Breast (tissue), 4 donors: ENCODE results near the genes FBXO15, TIMM21, CNDP2 and CNDP1.

GRCh38 chr18:74147129-74148190, at the start of gene FBXO15:
Gene FBXO15, minus strand, starts transcription at chr18:74147834.
- PRO-cap, 3 experiments = peak in 3 of 3 experiments; most common plus-strand start chr18:74147881 (in 1); most common minus-strand start chr18:74147736 (in 3)
- RRBS = 3% methylated on average over 15 of the region's 78 CpGs

- PRO-cap, 3 experiments = peak in 3 of 3 experiments; most common plus-strand start chr18:74148527 (in 2); most common minus-strand start chr18:74148355 (in 1)
- RRBS = no CpG with 5 or more reads among the region's 52 CpGs
Observed at GRCh38 chr18:74148240-74149358, at the start of gene TIMM21. Gene TIMM21, plus strand, starts transcription at chr18:74148523.

GRCh38 chr18:74172662-74173256, 24.4 kb downstream of the TIMM21 start:
- PRO-cap, 3 experiments = no peak in any of the 3 experiments
- RRBS = 82% methylated on average over 3 of the region's 20 CpGs

DNA sequence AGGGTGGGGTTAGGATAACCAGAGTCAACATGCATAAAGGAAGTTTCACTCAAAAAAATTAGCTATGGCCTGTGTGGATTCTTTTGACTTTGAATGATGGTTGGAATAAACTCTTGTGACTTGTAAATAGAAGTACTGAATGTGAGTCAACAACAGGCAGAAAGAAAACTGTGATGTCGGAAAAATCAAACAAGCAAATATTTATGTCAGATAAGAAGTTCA, 68.3 kb downstream of the TIMM21 start:
- PRO-cap, 3 experiments = no peak in any of the 3 experiments
- RRBS = no CpG with 5 or more reads among the region's 1 CpG

GRCh38 chr18:74228729-74229374, 62.9 kb downstream of the CYB5A start:
- PRO-cap, 3 experiments = no peak in any of the 3 experiments
- RRBS = no CpG with 5 or more reads among the region's 12 CpGs

DNA sequence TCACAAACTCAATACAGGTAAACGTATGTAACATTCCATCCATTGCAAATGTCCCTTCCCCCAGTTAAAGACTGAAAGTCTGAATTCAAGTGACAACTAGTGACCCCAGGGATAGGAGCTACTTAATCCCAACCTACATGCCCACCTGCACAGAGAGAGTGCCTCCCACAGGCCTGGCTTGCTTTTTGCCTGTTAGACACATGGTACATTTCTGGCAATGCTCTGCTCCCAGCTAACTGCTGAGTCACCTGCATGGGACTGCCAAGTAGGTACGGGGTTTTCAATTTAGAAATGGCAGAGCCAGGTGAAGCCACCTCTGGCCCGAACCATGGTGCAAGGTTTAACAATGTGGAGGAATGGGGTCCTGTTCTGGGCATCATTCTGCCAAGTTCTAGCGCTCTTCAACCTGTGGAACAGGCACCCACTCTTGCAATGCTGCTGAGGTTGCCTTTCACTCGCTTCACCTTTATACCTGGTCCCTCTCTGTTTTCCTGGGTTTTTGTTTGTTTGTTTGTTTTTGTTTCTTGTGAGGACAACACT, 60.4 kb downstream of the CYB5A start:
- PRO-cap, 3 experiments = no peak in any of the 3 experiments
- RRBS = no CpG with 5 or more reads among the region's 5 CpGs

- PRO-cap, 3 experiments = no peak in any of the 3 experiments
- RRBS = no CpG with 5 or more reads among the region's 17 CpGs
Observed at GRCh38 chr18:74269048-74270300, 22.3 kb downstream of the CYB5A start.

GRCh38 chr18:74285532-74286309, 6.0 kb downstream of the CYB5A start:
- PRO-cap, 3 experiments = no peak in any of the 3 experiments
- RRBS = no CpG with 5 or more reads among the region's 5 CpGs

DNA sequence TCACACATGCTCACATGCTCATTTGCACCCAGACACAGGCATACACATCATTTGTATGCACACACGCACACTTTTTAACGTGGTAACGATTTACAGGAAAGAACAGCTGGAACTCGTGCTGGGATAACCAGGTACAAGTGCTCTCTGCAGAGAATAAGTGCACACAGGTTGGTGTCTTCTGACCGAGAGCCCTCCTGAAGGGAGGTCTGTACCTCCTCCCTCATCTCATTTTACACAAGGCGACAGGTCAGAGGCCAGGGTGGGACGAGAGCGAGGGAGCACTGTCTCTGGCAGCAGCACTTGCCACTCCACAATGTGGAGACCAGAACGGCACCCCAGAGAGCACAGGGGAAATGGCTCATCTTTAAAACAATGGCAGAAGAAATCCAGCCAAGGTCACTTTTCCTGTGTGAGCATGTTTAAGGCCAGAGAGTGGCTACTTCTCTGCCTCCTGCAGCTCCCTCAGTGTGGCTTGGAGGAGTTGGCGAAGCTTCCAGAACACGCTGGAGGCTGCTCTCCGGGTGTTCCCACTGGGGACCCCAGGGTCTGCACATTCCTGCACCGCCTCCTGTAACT, 21.0 kb downstream of the DIPK1C start:
- PRO-cap, 3 experiments = no peak in any of the 3 experiments
- RRBS = no CpG with 5 or more reads among the region's 13 CpGs

DNA sequence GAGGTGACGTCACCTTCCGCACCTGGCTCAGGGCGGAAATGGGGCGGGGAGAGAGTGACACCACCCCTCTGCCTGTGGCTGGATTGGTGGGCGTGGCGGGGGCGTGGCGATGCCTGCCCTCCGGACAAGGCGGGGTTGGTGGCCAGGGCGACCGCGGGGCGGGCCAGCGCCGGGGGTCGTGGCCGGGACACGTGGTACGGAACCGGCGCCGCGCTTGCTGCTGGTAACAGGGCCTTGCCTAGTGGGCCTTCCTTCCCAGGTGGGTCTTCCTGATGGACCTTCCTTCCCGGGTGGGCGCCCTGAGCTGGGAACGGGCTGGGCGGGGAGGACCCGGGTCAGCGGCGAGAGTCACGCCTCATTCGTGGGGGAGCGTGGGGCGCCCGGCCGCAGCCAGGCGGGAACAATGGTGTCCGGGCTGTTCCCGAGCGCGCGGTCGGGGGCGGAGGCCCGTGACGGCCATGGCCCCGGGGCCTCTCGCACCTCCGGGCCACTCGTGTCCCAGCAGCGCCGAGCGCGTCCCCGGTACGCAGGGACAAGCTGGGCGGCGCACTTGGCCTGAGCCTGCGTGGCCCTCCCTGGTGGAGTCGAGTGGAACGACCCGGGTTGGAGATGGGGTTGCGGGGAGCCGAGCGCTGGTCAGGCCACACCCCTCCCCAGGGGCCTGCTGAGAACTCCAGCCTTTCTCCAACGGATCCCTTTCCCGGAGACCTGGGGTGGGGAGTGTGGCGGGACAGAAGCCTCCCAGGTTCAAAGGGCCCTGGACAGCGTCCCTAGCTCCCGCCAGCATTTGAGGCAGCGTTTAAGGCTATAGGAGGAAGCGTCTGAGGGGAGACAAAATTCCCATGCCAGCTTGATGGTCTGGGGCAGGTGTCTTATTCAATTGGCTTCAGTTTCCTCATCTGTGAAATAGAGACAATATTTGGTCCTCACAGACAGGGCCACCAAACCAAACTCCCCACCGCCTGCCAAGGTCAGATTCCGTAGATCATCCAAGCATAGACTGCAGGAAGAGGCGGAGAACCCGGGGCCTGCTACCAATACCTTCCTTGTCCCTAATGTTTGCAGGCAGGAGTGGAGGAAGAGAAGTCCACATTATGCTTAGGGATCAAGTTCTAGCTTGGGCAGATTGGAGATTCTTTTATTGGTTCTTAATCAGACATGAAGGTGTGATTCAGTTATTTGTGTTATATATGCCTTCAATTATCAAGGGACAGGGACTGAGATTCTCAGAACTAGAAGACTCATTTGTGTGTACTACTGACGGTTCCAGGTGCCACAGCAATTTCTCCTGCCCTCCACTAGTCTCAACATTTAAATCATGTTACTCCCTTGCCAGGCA, at the start of gene CNDP2:
Gene CNDP2 (plus strand): TSS at position 191 of the 1,339 bp plus-strand sequence.
- PRO-cap, 3 experiments = peak in 3 of 3 experiments; most common plus-strand start position 195 of the sequence (in 1); most common minus-strand start position 590 of the sequence (in 1)
- RRBS = 2% methylated on average over 52 of the region's 78 CpGs

DNA sequence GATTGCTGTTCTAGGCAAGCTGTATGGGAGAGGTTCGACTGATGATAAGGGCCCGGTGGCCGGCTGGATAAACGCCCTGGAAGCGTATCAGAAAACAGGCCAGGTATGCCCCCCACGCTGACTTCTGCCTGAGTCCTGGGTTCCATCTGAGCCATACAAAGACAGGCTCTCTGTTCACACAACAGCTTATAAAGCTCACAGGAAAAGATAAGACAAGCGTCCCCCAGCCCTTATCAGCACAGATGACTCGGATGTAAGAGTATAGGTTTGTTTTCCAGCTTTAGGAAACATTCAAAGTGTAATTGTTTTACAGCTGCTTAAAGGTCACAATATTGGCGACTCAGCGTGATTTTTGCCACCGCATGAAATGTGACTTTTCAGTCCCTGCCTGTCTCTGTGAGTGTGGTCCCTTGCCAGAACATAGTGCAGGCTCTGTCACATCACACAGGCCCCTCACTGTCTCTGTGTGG, 12.7 kb downstream of the CNDP2 start:
- PRO-cap, 3 experiments = no peak in any of the 3 experiments
- RRBS = no CpG with 5 or more reads among the region's 11 CpGs

DNA sequence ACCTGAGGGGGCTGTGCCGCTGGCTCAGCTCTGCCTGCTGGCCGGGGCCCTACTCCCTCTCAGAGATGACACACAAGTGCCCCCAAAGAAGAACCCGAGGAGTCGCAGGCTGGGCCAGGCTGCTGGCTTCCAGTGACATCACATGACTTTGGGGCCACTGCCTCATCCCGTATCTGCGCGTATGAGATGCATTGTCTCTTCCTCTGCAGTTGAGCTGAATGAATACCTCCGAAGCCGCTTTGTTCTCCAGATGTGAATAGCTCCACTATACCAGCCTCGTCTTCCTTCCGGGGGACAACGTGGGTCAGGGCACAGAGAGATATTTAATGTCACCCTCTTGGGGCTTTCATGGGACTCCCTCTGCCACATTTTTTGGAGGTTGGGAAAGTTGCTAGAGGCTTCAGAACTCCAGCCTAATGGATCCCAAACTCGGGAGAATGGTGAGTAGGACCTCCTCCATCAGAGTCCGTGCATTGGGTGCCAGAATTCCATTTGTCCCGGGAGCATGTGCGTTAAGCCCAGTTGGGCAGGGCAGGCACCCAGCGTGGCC, at the start of gene CNDP1:
Gene CNDP1 (plus strand): TSS at position 249 of the 550 bp plus-strand sequence.
- PRO-cap, 3 experiments = no peak in any of the 3 experiments
- RRBS = no CpG with 5 or more reads among the region's 17 CpGs

DNA sequence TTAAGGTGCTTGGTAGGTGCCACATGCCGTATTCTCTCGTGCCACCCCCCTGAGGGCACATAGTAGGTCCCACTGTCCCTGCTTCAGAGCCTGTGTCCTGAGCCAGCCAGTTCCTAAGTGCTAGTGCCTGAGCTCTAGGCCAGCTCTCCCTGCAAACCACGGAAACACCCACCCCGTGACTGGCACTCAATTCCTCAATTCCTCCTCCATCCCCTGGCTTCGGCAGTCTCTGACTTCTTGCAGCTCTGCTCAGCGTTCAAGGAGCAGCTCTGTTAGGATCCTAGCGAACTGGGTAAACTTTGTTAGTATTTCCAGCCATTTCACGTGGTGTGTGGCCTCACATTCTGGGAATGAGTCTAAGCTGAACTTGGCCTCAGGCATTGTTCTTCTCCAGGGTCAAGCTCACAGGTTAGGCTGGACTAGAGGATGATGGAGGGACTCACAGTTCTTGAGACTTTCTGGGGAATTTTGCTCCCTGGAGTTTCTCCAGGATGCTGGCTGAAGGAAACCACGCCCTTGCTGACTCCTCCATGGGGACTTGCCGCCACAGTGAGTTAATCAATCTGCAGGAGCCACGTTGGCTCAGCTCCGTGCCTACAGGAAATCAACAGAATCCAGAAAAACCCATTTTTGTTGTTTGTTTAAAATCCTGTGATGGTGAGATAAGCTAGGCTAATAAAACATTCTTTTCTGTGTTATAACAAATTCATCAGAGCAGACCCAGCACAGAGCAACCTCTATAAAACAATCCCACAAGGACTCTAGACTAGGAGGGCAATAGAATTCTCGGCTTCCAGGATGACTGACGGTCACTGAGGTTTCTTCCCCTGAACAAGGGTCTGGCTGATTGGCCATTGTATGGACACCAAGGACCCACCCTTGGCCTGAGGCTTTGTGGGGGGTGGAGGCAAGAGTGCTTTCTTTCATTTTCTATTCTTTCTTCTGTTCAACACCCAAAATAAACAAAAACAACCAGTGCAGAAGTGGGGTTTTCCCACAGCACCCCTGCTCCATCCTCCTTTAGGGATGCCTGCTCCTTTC, 12.5 kb downstream of the CNDP1 start:
- PRO-cap, 3 experiments = no peak in any of the 3 experiments
- RRBS = no CpG with 5 or more reads among the region's 14 CpGs

DNA sequence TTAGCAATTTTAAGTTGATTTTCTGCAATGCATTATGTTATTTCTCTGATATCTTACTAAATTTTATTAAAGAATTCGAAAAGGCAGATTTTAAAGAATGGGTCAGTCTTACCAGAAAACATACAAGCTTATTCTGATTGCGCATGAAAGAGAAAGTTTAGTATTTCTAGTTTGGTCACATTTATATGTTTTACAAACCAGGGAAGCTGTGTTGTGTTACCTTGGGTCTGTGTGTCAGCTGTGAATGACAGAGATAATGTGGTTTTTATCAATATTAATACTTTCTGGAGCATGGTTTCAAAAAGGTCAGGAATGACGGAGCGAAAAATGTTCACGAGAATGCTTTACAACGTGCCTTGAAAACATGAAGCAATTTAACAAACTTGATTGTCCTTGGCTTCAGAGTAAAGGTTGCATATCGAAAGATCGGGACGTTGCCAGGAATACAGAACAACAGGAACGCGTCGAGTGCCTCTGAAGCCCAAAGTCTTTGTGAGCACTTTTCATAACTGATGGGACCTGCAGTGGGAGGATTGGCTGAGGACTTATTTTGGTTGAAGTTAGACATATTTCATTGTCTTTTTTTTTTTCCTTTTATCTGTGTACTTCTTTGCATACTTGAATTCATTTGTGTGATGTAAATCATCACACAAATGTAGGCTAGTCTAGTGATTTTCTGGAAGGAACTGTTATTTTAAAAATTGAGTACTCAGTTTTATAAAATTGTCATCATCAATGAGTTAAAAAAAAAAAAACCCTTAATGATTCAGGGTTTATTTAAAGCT, 206.1 kb downstream of the ZNF407 start:
- PRO-cap, 3 experiments = no peak in any of the 3 experiments
- RRBS = no CpG with 5 or more reads among the region's 12 CpGs

DNA sequence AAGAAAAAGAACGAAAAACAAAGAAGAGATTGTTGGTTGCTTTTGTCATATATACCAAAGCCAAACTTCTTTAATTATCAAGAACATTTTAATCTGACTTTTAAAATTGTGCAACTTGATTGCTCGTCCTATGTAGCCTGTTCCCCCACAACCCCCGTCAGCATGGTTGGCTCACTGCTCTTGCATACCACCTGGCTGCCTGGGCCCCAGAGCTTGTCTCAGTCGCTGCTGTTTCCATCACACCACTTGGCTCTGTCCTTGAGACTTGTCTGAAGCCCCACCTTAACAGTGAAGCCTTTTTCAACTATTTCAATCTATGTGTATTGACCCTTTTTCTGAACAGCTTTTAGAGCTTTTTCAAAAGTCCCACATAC, 270.8 kb downstream of the ZNF407 start:
- PRO-cap, 3 experiments = no peak in any of the 3 experiments
- RRBS = no CpG with 5 or more reads among the region's 4 CpGs

DNA sequence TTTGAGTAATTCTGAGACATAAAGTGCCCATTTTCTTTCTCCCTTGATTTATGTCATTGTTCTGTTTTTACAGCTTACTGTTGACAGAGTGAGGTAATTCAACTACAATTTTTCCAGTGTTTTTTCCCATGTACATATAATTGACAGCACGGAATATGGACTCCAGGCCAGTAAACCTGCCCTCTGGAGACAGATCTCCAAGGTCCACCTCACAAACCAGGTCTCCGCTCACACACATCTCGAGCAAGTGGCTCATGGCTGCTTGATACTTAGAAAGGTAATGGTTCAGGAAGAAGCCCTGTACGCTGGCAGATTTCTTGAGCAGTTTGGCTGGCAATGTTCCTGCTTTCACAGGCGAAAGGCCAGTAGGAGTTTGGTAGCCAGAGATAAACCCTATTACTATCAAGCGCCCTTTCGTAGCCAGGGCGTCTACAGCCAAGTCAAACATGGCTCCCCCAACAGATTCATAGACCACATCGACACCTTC, 7.5 kb downstream of the PTGR3 start:
- PRO-cap, 3 experiments = no peak in any of the 3 experiments
- RRBS = no CpG with 5 or more reads among the region's 9 CpGs

DNA sequence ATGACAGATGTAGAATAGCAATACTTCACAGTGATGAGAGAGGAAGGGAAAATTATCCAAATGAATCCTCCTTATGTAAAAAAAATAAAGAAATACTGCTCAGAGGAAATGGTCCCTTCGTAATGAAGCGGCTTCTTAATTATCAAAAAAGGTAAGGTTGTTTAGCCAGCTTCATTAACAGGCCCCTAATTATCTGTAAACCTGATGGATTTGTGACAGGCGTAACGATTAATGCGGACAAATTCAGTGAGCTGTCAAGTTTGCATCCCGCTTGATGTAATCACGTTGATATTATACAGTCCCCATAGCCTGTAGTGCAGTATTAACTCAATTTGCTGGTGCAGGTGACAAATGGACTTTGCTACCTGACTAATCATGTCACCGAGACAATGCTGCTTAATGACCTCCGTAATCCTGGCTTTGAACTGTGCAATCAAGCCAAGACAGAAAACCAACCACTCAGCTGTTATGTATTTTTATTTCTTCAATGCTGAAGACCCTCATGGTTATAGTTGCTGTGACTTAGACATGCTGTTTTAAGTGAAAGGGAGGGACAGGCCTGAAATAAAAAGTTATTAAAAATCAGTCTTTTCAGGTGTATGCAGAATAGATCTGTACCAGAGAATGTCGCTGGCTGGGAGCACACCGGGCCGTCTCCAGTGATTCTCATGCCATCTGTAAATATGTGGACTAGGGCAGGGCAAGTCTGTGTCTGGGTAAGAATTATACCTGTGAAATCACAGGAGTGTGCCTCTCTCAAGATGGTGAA, 4.2 kb downstream of the TSHZ1 start:
- PRO-cap, 3 experiments = no peak in any of the 3 experiments
- RRBS = no CpG with 5 or more reads among the region's 12 CpGs

DNA sequence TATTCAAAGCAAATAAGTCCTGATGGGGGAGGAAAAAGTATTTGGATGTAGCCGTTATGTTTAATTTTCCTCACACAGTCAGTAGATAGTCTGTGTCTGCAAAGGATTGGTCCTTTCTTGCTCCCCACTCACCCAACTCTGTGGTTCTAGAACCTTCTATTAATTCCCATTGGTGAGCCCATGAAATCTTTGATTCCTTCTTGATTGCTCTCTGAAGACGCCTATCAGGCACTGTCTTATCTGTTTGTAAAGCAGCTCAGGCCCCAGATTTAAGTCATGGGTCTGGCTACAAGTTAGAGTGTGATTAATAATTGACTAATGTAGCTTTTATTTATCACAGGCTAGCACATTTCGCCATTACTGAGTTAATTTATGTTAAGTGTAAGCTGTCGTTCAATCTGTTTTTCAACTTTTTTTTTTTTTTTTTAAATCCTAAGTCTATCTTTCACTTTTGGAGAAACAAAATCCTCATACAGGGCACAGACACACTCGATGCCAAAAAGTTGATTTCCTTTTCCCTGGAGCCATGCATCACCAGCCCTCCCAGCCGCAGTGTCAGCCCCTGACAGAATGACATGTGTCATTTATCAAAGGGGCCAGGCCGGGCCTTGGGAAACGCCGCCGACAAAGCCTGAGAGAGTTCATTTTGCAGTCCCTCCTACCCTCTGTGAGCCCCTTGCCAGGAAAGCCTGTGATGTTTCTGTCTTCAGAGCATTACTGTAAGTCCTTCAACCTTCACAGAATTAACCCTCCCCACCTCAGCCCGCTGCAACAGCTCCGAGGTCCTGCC, 15.8 kb downstream of the TSHZ1 start:
- PRO-cap, 3 experiments = no peak in any of the 3 experiments
- RRBS = no CpG with 5 or more reads among the region's 12 CpGs

DNA sequence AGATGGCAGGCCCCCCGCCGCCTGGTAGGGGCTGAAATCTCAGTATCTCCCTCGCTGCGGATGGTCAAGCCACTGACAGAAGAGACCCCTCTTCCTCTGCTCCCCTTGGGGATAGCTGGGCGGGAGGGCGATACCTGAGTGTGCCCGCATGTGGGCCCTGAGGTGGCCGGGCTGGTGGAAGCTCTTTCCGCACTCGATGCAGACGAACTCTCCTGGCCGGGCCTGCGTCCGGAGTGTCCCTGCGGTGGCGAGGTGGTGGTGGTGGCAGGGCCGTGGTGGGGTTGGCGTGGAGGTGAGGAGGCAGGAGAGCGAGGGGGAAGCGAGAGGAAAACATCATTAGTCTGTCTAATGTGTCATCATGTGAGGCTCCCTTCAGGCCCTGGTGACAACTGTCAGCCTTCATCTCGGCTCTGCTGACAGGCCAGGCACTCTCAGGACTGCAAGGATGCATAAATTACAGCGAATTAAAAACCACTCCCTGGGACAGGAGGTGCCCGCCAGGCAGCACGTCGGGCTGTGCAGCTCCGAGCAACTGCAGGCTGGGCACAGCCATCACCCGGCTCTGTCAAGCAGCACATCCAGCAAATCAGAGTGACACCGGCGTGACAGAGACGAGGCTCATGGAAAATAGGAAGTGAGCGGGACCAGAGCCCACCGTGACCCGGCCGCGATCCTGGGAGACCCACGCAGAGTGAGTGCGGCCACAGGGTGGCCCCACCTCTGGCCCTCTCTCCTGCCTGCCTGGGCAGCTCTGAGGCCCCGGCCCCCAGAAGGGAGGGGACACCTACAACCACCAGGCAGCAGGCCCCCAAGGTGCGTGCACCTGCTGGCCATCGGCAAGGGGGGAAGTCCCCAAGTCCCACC, 123.5 kb downstream of the ZNF516 start:
- PRO-cap, 3 experiments = no peak in any of the 3 experiments
- RRBS = 85% methylated on average over 10 of the region's 40 CpGs

GRCh38 chr18:76451783-76452348, 43.2 kb downstream of the ZNF516 start:
- PRO-cap, 3 experiments = no peak in any of the 3 experiments
- RRBS = no CpG with 5 or more reads among the region's 12 CpGs